Spleen (tissue), 7 donors: Measurements from ENCODE around the genes UBLCP1 and IL12B.

- PRO-cap, 4 experiments: no peak in any of the 4 experiments
- RAMPAGE, long total RNA, 4 experiments: no peak in any of the 4 experiments
These were observed 351.6 kb downstream of the EBF1 start for GRCh38 chr5:158748168-158748463.

DNA sequence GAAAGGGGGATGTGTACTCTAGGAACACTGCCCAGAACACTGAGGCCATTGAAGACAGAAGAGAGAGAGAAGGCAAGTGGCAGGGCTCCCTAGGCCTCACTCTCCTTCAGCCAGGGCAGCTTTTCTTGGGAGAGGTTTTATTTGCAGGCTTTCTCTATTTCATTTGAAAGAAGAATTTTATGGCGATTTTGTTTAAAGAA, 181.9 kb downstream of the EBF1 start:
- PRO-cap, 4 experiments: no peak in any of the 4 experiments
- RAMPAGE, long total RNA, 4 experiments: no peak in any of the 4 experiments

GRCh38 chr5:158979695-158980549, 119.8 kb downstream of the EBF1 start:
- PRO-cap, 4 experiments: peak in 2 of 4 experiments; most common plus-strand start chr5:158980446 (in 2); most common minus-strand start chr5:158979921 (in 1)
- RAMPAGE, long total RNA, 4 experiments: no peak in any of the 4 experiments

GRCh38 chr5:158985861-158986150, 113.9 kb downstream of the EBF1 start:
- PRO-cap, 4 experiments: peak in 2 of 4 experiments; most common plus-strand start chr5:158986053 (in 2)
- RAMPAGE, long total RNA, 4 experiments: no peak in any of the 4 experiments

GRCh38 chr5:158995688-158996055, 104.0 kb downstream of the EBF1 start:
- PRO-cap, 4 experiments: no peak in any of the 4 experiments
- RAMPAGE, long total RNA, 4 experiments: no peak in any of the 4 experiments

DNA sequence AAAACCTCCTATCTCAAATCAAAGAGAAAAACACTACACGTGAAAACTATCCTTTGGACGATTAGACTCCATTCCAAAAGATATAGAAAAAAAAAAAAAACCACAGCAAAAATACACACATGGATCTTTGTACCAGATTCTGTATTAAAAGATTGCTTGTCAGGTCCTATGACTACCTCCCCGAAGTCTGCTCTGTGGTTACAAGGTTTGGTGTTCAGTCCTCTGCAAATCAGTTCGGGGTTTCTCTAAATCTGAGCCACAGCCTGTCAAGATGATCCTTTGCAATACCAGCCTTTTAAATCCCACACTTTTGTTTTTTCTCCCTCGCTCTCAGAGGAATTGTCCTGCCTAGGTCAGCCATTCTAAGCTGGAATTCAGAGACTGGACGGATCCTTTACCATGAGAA, 47.4 kb downstream of the EBF1 start:
- PRO-cap, 4 experiments: no peak in any of the 4 experiments
- RAMPAGE, long total RNA, 4 experiments: no peak in any of the 4 experiments

GRCh38 chr5:159100415-159100922, 753 bp upstream of the EBF1 start:
- PRO-cap, 4 experiments: peak in 4 of 4 experiments; most common plus-strand start chr5:159100533 (in 2)
- RAMPAGE, long total RNA, 4 experiments: start-site peak on the plus strand in 2 of 4 experiments, at chr5:159100500-159100956 at its widest, 16 to 18 reads per replicate

DNA sequence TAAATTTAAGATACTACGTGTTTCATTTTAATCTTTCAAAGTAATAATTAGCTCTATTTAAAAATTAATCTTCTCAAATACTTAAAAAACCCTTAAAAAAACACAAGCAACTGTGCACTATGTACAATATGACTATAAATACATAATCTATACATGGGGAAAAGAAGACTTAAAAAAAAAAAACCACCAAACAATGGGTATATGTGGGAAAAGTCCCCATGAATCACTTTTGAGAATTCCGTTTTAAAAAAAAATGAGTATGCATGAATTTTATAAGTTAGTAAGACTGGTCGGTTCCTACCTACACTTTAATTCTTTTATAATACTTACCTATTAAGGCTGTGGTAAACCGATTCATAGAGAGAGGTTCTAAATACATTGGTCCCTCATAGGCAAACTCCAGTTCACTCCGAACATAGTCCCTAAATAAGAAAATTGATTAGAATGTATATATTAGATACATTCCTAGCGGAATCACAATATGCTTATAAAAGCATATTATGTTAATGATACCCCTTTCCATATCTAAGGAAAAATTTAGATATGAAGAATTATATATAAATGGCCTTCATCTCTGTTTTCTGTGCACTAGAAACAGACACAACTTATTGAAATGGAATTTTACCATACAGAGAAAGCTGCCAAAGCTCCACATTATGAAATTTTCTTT, 27.6 kb downstream of the RNF145 start:
- PRO-cap, 4 experiments: no peak in any of the 4 experiments
- RAMPAGE, long total RNA, 4 experiments: no peak in any of the 4 experiments

DNA sequence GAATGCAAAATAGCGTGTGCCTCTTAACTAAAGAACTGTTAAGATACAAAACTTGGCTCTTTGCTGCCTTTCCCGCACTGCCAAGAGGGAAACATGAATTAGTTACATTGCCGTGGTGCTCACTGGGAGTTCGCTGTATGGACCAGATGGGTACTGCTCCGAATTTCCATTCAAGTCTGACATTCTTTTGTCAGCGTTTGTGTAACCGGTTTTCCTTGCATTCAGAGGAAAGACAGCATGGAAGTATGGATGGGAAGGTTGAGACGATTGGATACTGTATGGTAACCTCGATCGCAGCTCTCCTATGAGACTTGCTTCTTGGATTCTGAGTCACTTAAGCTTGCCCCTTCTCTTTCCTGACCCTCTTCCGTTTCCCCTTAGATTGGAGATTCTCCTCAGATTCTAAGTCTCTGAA, 656 bp upstream of the UBLCP1 start:
- PRO-cap, 4 experiments: no peak in any of the 4 experiments
- RAMPAGE, long total RNA, 4 experiments: no peak in any of the 4 experiments

GRCh38 chr5:159262842-159263944, at the start of gene UBLCP1:
UBLCP1 (plus strand) TSS chr5:159263290.
- PRO-cap, 4 experiments: peak in 4 of 4 experiments; most common plus-strand start chr5:159263078 (in 4); most common minus-strand start chr5:159262961 (in 4)
- RAMPAGE, long total RNA, 4 experiments: start-site peak on the plus strand in 3 of 4 experiments, at chr5:159263270-159263321 at its widest, 75 to 171 reads per replicate; start-site peak on the minus strand in 2 of 4 experiments, at chr5:159263199-159263252 at its widest, 13 to 20 reads per replicate

GRCh38 chr5:159330411-159330685, at the start of gene IL12B:
IL12B (minus strand) TSS chr5:159330487.
- PRO-cap, 4 experiments: no peak in any of the 4 experiments
- RAMPAGE, long total RNA, 4 experiments: no peak in any of the 4 experiments

DNA sequence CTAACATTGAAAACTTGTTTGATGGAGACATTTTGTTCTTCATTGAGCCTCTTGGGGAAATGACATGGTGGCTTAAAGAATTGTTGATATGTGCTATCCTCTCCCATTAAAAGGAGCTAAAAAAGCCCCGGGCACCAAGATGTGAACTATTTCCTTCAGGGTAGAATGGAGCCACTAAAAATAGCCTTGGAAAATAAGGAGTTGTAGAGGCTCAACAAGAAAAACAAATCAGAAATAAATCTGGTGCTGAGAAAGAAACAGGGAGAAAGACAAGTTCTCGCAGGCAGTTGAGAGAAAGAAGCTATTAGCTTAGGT, 134.7 kb upstream of the ADRA1B start:
- PRO-cap, 4 experiments: no peak in any of the 4 experiments
- RAMPAGE, long total RNA, 4 experiments: no peak in any of the 4 experiments

DNA sequence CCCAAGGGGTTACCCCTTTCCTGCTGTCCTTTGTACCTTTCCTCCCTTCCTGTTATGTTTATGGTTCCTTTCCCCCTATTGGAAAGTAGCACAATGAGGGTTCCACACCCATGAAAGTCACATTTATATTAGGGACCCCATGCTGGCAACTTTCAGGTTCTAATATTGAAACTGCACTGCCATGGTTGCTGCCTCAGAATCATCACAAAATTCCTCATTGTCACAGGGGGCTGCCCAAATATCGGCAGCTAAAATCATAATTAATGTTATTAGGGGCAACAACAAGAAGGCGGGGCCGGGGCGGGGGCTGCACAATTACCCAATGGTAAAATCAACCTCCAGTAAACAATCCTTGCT, 123.6 kb upstream of the ADRA1B start:
- PRO-cap, 4 experiments: no peak in any of the 4 experiments
- RAMPAGE, long total RNA, 4 experiments: no peak in any of the 4 experiments

DNA sequence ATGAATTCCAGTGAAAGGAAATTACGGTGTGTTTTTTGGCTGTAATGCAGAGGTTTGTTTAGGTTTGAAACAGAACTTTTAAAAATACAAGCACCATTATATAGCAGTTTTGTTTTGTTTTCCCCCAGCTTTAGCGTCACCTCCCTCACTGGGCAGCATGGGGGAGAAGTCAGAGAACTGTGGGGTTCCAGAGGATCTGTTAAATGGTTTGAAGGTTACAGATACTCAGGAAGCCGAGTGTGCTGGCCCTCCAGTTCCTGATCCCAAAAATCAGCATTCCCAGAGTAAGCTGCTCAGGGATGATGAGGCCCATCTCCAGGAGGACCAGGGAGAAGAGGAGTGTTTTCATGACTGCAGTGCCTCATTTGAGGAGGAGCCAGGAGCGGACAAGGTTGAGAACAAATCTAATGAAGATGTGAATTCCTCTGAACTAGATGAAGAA, 1.5 kb downstream of the TTC1 start:
- PRO-cap, 4 experiments: no peak in any of the 4 experiments
- RAMPAGE, long total RNA, 4 experiments: no peak in any of the 4 experiments

DNA sequence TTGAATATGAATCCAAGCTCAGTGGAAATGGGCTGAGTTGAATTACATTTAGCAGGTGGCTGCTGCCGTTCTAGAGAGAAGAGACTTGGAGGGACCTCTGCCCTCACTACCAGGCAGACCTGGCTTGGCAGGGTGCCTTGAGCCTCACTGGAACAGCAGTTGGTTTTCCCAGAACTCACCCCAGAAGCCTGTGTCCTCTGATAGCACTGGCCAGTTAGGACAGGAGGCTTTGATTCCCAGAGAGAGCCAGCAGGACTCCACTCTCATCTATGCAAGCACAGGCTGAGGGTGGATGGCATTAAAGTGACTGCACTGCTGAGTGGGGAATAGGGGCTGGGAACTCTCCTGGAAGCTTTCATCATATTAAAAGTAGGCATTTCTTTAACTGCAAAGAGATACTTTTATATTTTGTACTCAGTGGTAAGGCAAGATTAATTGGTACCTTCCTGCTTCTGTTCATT, 54.8 kb downstream of the PWWP2A start:
- PRO-cap, 4 experiments: no peak in any of the 4 experiments
- RAMPAGE, long total RNA, 4 experiments: no peak in any of the 4 experiments

DNA sequence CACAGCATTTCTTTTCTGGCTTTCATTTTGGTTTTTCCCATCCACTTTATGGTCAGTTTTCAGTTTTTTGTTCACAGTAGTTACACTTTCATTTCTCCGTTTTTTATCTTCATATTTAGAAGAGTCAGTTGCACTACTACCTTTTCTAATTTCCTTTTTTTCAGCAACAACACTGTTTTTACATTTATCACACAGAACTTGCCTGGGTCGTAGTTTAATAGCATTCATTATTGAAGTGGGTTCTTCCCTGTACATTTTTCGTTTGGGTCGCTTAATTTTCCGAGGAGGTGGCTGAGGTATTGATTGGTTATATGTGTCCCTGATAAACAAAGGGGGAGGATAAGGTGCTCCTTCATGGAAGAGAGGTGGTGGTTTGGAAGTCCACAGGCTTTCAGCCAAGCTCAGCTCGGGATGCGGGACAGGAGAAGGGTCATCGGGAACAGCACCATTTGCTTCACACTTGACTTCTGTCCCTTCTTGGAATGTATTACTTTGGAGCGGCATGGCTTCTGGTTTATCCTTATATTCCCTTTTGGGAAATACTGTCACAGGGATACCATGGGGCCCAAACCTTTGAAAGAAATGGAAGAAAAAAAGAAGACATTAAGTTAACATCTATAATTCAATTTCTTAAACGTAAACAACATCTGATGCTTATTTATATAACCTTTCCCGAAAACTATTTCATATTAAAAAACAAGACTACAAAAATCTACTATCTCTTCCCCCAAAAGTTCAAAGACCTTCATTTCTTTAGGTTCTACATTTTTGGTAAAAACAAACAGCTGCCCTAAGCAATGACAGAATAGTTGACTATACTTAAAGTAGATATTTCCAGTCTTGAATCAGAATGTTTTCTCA, 25.5 kb downstream of the PWWP2A start:
- PRO-cap, 4 experiments: no peak in any of the 4 experiments
- RAMPAGE, long total RNA, 4 experiments: no peak in any of the 4 experiments

GRCh38 chr5:160193192-160193682, 36.1 kb upstream of the FABP6 start:
- PRO-cap, 4 experiments: no peak in any of the 4 experiments
- RAMPAGE, long total RNA, 4 experiments: no peak in any of the 4 experiments

DNA sequence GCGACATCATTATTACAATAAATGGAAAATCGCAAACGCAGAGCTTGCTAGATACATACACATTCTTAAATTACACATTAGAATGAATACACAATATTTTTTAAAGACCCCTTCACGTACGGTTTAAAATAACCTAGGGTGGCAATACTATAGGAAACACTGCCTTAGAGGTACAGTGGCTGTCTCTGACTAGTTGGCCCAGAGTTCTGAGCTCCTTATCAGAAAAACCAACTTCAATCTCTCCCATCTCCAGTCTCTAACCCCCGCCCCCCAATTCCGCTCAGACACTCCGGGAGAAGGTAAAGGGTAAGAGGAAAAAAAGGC, 973 bp downstream of the CCNJL start:
- PRO-cap, 4 experiments: no peak in any of the 4 experiments
- RAMPAGE, long total RNA, 4 experiments: no peak in any of the 4 experiments

DNA sequence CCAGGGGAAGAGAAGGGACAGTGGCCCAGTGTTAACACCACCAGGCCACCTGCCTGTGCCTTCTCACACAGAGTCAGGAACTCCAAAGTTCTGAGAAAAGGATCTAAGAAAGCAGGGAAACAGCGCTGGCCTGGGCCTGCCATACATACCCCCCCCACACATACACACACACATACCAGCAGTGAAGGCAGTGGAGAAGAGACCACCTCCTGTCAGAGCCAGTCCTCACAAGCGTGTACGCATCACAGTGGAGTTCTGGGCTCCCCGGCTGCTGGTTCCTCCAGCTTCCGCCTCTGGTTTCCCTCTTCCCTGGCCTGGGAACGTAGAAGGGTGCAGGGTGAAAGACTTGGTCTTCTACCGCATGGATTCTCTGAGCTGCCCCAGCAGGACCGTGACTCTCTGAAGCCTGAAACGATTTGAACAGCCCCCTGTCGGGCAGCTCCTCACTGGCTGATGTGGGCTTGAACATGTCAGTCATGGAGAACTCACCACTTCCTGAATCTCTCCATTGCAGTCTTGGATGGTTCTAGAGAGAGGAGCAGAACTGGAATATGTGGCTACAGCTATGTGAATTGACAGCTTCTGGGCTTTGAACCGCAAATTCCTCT, 84.2 kb downstream of the PTTG1 start:
- PRO-cap, 4 experiments: no peak in any of the 4 experiments
- RAMPAGE, long total RNA, 4 experiments: no peak in any of the 4 experiments

GRCh38 chr5:163443817-163444818, 6.7 kb downstream of the CCNG1 start:
- PRO-cap, 4 experiments: no peak in any of the 4 experiments
- RAMPAGE, long total RNA, 4 experiments: no peak in any of the 4 experiments